Liver (tissue), 9 donors: ENCODE results near the gene KIAA1958.

DNA sequence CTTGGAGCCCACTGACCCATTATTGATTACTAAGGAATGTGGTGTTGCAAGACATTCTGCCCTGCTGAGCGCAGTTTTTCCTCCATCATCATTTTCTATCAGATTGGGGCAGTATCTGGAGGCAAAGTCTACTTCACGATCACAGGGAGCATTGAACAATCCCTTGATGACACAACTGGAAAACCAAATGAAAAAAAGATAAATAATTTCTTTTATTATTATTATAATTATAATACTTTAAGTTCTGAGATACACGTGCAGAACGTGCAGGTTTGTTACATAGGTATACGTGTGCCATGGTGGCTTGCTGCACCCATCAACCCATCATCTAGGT is 129.3 kb downstream of the UGCG start:
- PRO-cap, 5 experiments: peak in 2 of 5 experiments; most common minus-strand start position 97 of the sequence (in 2)
- RAMPAGE, long total RNA, 2 experiments: no peak in any of the 2 experiments
- RRBS: no CpG with 5 or more reads among the region's 5 CpGs

GRCh38 chr9:112176475-112177069 is 1.5 kb upstream of the SUSD1 start:
- PRO-cap, 5 experiments: no peak in any of the 5 experiments
- RAMPAGE, long total RNA, 2 experiments: no peak in any of the 2 experiments
- RRBS: no CpG with 5 or more reads among the region's 6 CpGs

DNA sequence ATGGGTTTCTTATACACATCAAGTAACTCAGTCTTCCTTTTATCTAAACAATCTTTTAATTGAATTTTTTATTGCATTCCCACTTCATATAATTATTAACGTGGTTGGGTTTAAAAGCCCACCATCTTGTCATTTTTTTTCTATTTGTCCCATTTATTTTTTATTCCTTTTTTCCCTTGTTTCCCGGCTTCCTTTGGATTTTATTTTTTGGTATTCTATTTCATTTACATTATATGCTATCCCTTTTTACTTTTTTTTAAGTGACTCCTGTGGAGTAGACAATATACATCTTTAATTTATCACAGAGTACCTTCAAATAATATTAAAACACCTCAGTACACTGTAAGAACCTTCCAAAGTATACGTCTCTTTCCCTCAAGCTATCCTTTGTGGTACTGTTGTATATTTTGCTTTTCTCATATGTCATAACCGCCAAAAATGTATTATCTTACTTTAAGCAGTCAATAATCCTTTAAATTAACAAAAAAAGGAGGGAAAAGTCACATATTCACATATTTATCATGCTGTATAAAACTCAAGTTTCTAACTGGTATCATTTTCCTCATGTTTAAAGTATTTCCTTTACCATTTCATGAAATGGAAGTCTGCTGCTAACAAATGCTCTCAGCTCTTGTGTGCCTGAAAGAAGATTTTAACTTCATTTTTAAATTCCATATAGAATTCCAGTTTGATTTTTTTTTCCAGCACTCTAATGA is 47.1 kb downstream of the PTBP3 start:
- PRO-cap, 5 experiments: no peak in any of the 5 experiments
- RAMPAGE, long total RNA, 2 experiments: no peak in any of the 2 experiments
- RRBS: no CpG with 5 or more reads among the region's 4 CpGs

- PRO-cap, 5 experiments: no peak in any of the 5 experiments
- RAMPAGE, long total RNA, 2 experiments: no peak in any of the 2 experiments
- RRBS: no CpG with 5 or more reads among the region's 7 CpGs
Measured at GRCh38 chr9:112309002-112309614, 24.3 kb downstream of the PTBP3 start.

DNA sequence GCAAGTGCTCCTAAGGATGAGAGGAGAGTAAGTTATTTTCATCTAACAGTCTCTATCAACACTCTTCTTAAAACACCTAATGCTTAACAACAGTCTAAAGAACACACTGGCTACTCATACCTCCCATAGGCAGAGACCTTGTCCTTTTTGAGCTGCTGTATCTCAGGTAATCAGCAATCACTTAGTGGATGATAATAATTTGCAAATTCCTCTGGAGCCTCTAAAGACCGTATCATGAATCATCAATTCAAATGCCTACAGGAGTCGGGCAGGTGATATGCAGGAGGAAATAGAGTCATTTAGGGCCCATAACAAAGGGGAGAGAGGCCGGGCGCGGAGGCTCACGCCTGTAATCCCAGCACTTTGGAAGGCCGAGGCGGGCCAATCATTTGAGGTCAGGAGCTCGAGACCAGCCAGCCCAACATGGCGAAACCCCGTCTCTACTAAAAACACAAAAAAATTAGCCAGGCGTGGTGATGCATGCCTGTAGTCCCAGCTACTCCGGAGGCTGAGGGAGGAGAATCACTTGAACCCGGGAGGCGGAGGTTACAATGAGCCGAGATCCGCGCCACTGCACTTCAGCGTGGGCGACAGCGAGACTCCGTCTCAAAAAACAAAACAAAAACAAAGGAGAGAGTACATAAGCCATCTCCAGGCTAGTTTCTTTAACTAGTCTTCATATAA is 1.2 kb upstream of the HSDL2 start:
- PRO-cap, 5 experiments: peak in 1 of 5 experiments; most common plus-strand start position 250 of the sequence (in 1)
- RAMPAGE, long total RNA, 2 experiments: no peak in any of the 2 experiments
- RRBS: no CpG with 5 or more reads among the region's 22 CpGs

GRCh38 chr9:112486247-112487334 is at the start of gene KIAA1958:
KIAA1958 (plus strand) TSS chr9:112486827.
- PRO-cap, 5 experiments: peak in 5 of 5 experiments; most common plus-strand start chr9:112486879 (in 4); most common minus-strand start chr9:112486680 (in 3)
- RAMPAGE, long total RNA, 2 experiments: start-site peak on the minus strand in 1 of 2 experiments, at chr9:112486663-112486682 at its widest, 5 reads per replicate
- RRBS: 2% methylated on average over 43 of the region's 139 CpGs

DNA sequence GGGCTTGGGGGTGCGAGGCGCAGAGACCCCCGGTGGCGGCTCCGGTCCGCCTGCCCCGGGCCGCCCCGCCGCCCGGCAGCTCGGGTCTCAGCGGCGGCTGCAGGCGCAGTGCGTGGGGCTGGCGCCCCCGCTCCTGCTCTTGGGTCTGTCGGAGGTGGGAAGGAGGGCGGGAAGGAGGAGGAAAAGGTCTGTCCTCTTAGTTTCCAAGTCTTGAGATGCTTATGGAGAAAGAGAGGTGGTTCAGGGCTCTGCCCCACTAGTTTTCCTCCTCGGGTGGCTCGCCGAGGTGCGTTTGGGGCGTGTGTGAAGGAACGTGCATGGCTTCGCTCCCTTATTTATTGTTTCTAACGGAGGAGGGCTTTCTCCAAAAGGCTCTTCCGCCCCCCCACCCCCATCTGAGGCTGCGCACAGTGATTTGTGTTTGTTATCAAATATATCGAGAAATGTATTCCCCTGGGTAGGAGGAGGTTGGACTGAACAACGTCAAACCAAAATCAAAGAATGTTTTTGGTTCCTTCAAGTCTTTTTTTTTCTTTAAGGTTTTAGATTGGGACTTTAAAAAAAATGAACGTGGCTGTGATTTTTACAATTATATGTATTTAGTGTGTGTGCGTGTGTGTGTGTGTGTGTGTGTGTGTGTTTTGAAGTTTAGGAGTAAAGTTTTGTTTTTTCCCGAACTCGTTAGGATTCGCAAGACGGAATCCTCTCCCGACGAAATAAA is 868 bp downstream of the KIAA1958 start:
- PRO-cap, 5 experiments: peak in 4 of 5 experiments; most common minus-strand start position 397 of the sequence (in 4)
- RAMPAGE, long total RNA, 2 experiments: no peak in any of the 2 experiments
- RRBS: no CpG with 5 or more reads among the region's 40 CpGs

GRCh38 chr9:112488940-112489259 is 2.3 kb downstream of the KIAA1958 start:
- PRO-cap, 5 experiments: no peak in any of the 5 experiments
- RAMPAGE, long total RNA, 2 experiments: no peak in any of the 2 experiments
- RRBS: no CpG with 5 or more reads among the region's 3 CpGs

- PRO-cap, 5 experiments: no peak in any of the 5 experiments
- RAMPAGE, long total RNA, 2 experiments: no peak in any of the 2 experiments
- RRBS: no CpG with 5 or more reads among the region's 3 CpGs
Measured at GRCh38 chr9:112510556-112511132, 24.0 kb downstream of the KIAA1958 start.

- PRO-cap, 5 experiments: no peak in any of the 5 experiments
- RAMPAGE, long total RNA, 2 experiments: no peak in any of the 2 experiments
- RRBS: no CpG with 5 or more reads among the region's 6 CpGs
Measured at GRCh38 chr9:112597733-112598450, 111.3 kb downstream of the KIAA1958 start.

- PRO-cap, 5 experiments: no peak in any of the 5 experiments
- RAMPAGE, long total RNA, 2 experiments: no peak in any of the 2 experiments
- RRBS: no CpG with 5 or more reads among the region's 10 CpGs
Measured at GRCh38 chr9:112606843-112607579, 110.9 kb downstream of the INIP start.

DNA sequence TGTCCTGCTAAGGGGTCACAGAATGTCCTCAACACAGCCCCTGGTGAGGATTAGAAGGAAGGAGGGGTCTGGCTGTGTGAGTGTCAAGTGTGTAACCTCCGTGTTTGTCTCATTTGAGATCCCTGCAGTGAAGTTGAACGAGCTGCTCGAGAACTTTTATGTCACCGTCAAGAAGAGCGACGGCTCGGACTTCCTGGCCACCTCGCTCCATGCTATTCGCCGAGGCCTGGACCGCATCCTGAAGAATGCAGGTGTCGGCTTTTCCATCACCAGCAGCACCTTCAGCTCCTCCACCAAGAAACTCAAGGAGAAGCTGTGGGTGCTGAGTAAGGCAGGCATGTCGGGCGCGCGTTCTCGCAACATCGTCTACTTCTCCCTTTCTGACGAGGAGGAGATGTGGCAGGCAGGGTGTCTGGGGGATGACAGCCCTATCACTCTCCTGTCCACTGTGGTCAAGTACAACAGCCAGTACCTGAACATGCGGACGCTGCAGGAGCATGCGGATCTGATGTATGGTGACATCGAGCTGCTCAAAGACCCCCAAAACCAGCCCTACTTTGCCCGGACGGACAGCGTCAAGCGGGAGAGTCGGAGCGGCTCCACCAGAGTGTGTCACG is 58.7 kb downstream of the INIP start:
- PRO-cap, 5 experiments: no peak in any of the 5 experiments
- RAMPAGE, long total RNA, 2 experiments: no peak in any of the 2 experiments
- RRBS: 99% methylated on average over 7 of the region's 30 CpGs

GRCh38 chr9:112754594-112755011 is 4.0 kb downstream of the SNX30 start:
- PRO-cap, 5 experiments: no peak in any of the 5 experiments
- RAMPAGE, long total RNA, 2 experiments: no peak in any of the 2 experiments
- RRBS: no CpG with 5 or more reads among the region's 3 CpGs

DNA sequence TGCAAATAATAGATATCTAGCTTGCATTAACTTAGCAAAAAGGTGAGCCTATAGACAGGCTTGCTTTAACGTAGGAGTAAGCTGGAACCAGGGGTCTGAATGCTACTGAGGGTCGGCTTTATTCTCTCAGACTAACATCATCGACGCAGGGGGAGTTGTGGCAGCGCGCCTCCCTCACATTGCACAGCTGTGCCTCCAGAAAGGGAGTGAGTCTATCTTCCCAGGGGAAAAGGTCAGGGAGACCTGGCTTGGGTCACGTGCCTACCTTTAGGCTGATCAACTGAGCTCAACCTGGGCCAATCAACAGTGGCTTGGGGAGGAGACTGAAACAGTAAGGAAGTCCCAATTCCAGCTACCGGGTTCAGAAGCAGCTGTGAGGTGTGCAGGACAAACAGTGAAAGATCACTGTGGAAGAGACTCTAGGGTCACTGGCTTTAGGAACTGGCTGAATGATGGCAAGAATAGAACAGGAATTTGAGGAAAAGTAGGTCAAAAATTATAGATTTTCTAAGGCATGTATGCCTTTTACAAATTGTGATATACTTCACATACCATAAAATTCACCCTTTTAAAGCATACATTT is 14.3 kb downstream of the SNX30 start:
- PRO-cap, 5 experiments: peak in 1 of 5 experiments; most common plus-strand start position 364 of the sequence (in 1)
- RAMPAGE, long total RNA, 2 experiments: no peak in any of the 2 experiments
- RRBS: no CpG with 5 or more reads among the region's 8 CpGs

GRCh38 chr9:112804050-112804375 is 53.5 kb downstream of the SNX30 start:
- PRO-cap, 5 experiments: no peak in any of the 5 experiments
- RAMPAGE, long total RNA, 2 experiments: no peak in any of the 2 experiments
- RRBS: no CpG with 5 or more reads among the region's 14 CpGs

DNA sequence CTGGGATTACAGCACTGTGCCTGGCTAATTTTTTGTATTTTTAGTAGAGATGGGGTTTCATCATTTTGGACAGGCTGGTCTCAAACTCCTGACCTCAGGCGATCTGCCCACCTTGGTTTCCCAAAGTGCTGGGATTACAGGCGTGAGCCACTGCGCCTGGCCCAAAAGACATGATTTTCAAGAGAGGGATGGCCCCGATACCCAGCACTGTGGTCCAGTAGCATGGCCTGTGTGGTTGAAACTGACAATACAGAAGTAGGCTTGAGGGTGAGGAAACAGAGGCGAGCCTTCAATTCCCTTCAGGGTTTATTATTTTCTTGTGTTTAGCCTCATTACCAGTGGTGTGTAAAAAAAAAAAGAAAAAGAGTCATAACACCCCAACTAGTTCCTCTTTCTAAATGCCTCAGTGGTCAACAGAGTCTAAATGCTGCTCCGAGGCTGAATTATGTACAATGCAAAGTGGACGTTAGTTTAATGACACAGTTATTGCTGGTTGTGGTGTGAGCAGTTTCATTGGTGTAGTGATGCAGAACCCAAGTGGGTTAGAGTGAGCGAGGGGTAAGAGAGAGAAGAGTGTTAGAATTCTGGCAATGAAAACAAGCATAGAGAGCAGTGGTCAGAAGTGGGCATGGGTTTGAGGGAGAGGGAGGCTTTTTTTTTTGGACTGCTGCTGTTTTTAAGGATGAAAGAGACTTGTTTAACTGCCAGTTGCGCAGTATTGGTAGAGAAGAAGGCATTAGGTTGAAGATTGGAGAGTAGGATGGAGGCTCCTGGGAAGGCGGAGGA is 58.9 kb downstream of the SNX30 start:
- PRO-cap, 5 experiments: no peak in any of the 5 experiments
- RAMPAGE, long total RNA, 2 experiments: no peak in any of the 2 experiments
- RRBS: no CpG with 5 or more reads among the region's 10 CpGs

DNA sequence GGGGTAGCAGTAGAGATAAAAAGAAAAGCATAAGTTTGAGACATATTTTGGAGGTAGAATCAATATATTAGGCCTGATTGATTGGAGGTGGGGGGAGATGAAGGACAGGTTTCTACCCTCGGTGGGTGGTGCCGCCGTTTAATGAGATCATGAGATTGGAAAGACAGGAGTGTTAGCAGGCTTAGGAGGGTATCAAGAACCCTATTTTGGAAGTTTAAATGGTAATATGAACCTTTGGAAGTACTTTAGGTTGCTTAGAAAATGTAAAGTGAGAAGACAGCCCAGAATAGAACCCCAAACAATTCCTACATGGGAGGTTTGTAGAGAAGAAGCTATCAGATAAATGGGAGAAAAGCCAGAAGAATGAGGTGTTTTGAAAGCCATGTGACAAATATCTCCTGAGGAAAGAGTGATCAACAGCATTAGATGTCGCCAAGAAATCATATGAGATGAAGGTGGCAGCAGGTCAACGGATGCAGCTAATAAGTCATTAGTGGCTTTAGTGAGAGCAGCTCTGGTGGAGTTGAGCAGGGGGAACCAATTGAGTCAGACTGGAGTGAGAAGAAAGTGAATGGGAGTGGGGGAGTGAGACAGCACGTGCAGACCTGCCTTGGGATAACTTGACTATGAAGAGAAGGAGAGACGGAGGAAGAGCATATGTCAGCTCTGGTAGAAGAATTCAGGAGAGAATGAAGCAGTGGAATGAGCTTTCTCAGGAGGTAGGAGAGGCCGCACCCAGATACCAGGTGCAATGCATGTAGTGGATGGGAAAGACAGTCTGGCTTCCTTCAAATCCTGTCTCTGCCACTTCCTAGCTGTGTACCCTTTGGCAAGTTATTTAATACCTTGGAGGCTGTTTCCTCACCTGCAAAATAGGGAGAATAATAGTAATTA is 7.8 kb downstream of the SLC46A2 start:
- PRO-cap, 5 experiments: no peak in any of the 5 experiments
- RAMPAGE, long total RNA, 2 experiments: no peak in any of the 2 experiments
- RRBS: no CpG with 5 or more reads among the region's 8 CpGs

- PRO-cap, 5 experiments: peak in 1 of 5 experiments; most common plus-strand start chr9:113131842 (in 1)
- RAMPAGE, long total RNA, 2 experiments: no peak in any of the 2 experiments
- RRBS: no CpG with 5 or more reads among the region's 2 CpGs
Measured at GRCh38 chr9:113131777-113132095, 19.1 kb upstream of the SLC31A2 start.

DNA sequence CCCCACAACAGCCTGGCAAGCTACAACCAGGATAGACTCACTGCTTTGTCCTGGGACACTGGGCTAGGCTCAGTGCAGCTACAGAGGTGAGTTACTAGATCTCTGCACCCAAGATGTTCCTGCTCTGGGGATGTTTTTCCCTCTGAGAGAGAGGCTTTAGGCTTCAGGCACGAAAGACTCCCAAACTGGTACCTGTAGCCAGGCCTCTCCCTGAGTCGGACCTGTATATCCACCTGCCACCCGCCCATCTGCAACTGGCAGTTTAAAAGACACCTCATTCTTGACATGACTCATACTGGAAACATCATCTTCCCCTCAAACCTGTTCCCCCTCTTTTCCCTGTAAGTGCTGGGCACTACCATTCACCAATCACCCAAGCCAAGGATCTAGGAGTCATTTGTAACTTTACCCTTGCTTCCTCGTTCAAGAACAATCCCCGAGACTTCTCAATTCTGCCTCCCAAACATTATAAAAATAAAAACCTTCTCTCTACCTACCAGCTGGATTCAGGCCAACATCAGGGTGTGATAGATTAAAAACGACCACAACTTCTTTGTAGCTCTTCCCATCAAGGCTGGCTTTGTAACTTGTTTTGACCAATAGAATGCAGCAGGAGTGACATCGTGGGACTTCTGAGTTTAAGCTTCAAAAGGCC is 1.6 kb upstream of the WDR31 start:
- PRO-cap, 5 experiments: no peak in any of the 5 experiments
- RAMPAGE, long total RNA, 2 experiments: no peak in any of the 2 experiments
- RRBS: no CpG with 5 or more reads among the region's 7 CpGs

DNA sequence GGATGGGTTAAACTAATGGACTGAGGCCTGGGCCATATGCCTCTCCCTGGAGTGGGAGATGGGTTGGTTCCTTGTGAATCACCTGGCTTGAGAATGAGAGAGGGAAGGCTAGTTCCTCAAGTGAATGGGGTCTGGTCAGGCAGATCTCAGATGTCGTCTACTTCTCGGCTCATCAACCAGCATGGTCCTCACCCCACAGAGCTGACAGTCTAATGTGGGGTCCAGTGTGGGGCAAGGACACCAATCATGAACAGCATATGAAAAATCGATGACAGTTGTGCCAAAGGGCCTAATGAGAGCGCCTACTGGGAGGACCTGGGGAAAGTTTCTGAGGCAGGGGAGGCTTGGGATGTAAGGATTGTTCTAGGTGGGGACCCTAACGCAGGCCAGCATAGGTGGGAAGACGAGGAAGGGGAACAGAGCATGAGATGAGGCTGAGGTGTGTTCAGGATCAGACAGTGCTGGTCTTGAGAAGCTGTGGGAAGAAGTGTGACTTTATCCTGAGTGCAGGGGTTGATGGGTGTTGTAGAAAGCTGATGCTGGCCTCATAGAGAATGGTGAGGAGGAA is 94.0 kb downstream of the RGS3 start:
- PRO-cap, 5 experiments: no peak in any of the 5 experiments
- RAMPAGE, long total RNA, 2 experiments: no peak in any of the 2 experiments
- RRBS: no CpG with 5 or more reads among the region's 6 CpGs